ENCODE measurements around the gene FIBCD1.

GRCh38 chr9:130112144-130112524, 58.4 kb downstream of the GPR107 start:
- PRO-cap, 2 experiments, result no peak in any of the 2 experiments

DNA sequence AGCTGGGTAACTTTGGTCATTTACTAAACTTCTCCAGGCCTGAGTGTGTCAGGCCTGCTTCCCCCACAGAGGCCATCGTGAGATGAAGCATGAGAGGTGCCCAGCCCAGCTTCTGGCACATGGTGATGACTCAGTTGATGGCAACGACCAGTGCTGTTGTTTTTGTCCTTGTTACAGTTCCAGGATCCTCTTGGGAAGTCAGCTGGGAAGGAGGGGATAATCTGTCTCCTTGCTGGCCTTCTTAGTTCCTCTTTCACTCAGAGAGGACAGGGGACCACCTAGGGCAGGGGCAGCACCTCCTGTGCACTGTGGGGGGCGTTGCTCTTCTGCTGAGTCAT, 54.1 kb upstream of the NCS1 start:
- PRO-cap, 2 experiments, result no peak in any of the 2 experiments

DNA sequence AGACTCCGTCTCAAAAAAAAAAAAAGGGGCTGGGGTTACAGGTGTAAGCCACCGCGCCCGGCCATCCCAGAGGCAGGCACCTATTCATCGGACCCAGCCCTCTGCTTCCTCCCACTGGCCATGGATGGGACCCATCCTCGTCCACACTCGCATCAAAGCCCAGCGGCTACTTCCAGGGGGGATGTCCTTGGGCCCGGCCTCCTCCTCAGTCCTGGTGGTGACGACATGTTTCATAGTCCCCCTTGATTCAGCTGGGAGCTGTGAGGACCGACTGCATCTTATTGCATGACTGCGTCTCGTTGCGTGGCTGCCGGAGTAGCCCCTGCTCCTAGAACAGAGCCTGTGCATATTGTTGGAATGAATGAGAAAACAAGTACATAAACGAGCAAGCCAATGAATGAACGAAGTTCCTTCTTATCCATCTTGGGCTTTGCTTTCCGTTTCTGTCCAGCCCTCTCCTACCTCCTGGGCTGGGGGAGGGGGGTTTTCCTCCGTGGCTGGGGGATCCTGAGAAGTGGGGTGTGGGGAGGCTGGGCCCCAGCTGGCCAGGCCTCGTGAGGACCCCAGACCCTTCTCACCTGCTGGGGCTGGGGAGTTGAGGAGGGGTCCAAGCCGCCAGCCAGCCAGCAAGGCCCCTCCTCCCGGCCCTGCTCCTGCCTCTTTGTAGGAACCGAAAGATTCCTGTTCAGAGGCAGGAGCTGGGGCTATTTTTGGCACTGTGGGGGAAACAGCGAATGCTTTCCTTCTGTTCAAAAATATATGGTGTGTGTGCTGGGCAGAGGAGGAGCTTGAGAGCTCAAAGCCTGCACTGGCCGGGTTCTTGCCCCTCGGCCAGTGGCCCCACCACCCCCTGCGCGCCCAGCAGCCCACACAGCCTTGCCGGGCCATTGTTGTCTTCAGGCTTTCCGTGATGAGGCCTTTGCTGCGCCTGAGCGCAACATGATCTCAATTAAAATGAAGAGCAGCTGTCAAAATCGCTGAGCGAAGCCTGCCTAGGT, 13.1 kb downstream of the NCS1 start:
- PRO-cap, 2 experiments, result no peak in any of the 2 experiments

DNA sequence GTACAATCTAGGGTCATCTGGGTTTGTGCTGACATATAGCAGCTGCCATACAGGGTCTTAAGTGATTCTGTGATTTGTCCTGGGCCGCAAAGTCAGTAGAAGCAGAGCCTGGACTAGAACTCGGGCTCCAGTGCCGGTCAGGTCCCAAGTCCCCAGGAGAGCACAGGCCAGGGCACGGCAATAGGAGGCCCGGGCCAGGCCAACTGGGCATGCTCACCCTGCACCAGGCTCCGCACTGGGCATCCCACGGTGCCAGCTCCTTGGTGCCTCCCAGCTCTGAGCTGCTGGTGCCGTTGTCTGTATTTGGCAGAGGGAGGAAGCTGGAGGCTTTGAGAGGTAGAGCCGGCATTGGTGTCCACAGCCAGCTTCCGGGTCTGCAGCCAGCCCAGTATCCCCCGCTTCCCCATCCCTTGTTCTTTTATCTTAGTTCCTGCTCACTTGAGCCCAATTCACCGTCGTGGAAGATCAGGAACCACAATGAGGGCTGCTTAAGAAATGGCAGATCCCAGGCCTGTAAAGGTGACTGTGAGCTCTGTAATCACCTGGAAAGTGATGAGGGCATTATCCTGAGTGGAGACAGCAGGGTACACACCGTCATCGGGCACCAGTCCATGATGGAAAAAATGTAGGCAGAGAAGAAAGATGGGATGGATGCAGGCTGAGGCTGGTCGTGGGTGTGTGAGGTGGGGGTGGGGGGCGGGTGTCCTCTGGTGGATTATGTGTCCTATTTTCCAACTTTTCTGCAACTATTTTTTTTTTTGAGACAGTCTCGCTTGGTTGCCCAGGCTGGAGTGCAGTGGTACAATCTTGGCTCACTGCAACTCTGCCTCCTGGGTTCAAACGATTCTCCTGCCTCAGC, 35.6 kb downstream of the NCS1 start:
- PRO-cap, 2 experiments, result no peak in any of the 2 experiments

GRCh38 chr9:130394647-130395407, 49.9 kb upstream of the ASS1 start:
- PRO-cap, 2 experiments, result no peak in any of the 2 experiments

GRCh38 chr9:130426634-130427504, 17.9 kb upstream of the ASS1 start:
- PRO-cap, 2 experiments, result no peak in any of the 2 experiments

- PRO-cap, 2 experiments, result no peak in any of the 2 experiments
Measured at GRCh38 chr9:130476007-130476574, 31.3 kb downstream of the ASS1 start.

- PRO-cap, 2 experiments, result no peak in any of the 2 experiments
Measured at GRCh38 chr9:130499655-130500416, 55.1 kb downstream of the ASS1 start.

- PRO-cap, 2 experiments, result no peak in any of the 2 experiments
Measured at GRCh38 chr9:130578739-130579331, 542 bp upstream of the FUBP3 start.

- PRO-cap, 2 experiments, result no peak in any of the 2 experiments
Measured at GRCh38 chr9:130625600-130626139, 38.7 kb upstream of the PRDM12 start.

- PRO-cap, 2 experiments, result no peak in any of the 2 experiments
Measured at GRCh38 chr9:130755566-130756081, 62.0 kb downstream of the EXOSC2 start.

DNA sequence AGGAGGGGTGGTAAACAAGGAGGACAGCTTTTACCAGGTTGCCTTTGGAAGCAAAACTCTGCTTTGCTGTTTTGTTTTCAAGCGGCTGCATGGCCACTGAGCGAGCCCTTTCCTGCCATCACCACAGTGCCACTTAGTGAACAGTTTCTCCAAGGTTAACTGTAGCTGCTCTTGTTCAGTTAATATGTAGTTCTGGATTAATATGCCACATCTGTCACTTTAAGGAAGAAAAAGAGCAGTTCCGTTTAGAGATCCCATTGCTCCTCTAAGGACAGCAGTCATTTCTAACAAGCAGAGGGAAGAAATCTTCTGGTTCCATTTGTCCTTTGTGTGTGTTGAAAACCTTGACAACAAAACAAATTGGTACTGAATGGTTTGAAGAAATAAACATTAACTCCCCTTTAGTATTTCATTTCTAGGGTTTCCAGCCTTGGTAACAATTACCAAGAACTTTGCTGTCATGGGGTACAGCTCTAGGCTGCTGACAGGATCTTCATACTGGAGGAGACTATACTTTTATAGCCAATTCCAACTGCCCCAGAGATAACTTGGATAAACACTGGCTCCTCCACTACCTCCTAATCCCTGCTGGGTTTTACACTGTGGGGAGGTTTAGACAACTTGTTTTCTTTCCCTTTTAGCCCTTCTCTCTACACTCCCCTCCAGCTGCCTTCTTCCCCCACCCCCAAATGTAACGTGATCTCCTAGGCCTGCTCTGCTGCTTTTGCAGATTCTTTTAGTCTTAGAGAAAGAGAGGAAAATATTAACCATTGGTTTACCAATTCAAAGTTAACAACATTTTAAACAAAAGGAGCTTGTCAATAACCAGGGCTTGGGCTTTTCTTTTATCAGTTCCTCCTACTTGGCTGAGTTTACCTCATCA, 10.2 kb upstream of the ABL1 start:
- PRO-cap, 2 experiments, result no peak in any of the 2 experiments

DNA sequence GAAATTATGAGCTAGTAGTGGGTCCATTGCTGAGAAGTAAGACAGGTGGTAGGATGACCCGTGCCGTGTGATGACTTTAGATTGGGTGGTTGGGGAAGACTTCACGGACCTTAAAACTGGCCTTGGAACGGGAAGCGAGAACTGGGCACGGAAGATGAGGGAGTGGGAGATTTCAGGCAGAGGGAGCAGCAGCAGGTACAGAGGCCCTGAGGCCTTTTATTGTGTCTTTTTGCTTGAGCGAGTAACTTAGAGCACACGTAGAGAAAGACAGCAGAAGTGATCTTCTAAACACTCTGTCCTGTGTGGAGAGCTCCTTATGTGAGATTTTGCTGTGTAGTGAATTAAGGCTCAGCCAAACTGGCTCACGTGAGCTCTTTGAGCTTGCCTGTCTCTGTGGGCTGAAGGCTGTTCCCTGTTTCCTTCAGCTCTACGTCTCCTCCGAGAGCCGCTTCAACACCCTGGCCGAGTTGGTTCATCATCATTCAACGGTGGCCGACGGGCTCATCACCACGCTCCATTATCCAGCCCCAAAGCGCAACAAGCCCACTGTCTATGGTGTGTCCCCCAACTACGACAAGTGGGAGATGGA, 27.4 kb downstream of the ABL1 start:
- PRO-cap, 2 experiments, result no peak in any of the 2 experiments

GRCh38 chr9:130938173-130938320, 1.0 kb downstream of the FIBCD1 start:
- PRO-cap, 2 experiments, result no peak in any of the 2 experiments

DNA sequence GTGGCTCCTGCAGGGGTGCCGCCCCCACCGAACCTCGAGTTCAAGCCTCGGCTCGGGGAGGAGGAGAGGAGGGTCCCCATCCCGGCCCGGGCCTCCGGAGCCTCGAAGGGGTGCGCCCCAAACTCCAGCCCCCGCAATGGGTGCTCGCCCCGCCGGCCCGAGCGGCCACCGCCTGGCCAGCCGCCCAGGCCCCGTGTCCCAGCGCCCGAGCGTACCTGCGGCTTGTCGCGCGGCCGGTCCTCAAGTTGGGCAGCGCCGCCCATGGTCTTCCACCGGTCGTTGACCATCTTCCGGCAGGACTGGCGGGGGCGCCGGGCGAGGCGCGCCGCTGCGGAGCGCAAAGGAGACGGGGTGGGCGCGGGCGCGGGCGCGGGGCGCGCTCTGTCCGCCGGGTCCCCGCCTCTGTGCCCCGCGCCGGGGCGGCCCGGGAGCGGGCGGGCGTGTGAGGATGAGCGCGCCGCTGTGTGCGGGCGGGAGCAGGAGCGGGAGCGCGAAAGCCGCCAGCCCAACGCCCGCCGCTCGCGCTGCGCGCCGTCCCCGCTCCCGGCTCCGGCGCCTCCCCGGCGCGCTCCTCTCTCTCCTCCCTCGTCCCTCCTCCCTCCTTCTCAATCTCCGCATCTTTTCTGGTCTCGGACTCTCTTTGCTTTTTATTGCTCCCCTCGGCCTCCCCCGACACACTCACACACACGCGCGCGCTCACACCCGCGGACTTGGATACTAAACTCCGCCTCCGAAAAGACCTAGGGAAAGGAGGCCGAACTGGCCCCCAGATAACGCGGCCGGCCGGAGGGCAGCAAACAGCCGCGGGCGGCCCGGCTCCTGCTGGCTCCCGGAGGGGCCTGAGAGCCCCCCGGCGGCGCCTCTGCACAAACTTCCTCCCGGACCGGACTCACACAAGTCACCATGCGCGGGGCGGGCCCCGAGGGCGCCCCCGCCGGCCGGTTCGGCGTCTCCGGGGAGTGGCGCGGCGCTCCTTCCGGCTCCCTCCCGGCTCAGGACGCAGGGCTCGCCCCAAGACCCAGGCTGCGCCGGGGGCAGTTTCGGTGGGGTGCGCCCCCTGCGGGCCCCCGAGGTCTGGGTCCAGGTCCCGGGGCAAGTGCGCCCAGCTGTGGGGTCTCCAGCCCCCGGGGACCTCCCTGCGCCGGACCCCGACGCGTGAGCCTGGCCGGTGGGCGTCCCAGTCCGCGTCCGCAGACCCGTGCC, at the start of gene FIBCD1:
FIBCD1 (minus strand) TSS at position 927 of the 1,203 bp plus-strand sequence.
- PRO-cap, 2 experiments, result no peak in any of the 2 experiments

DNA sequence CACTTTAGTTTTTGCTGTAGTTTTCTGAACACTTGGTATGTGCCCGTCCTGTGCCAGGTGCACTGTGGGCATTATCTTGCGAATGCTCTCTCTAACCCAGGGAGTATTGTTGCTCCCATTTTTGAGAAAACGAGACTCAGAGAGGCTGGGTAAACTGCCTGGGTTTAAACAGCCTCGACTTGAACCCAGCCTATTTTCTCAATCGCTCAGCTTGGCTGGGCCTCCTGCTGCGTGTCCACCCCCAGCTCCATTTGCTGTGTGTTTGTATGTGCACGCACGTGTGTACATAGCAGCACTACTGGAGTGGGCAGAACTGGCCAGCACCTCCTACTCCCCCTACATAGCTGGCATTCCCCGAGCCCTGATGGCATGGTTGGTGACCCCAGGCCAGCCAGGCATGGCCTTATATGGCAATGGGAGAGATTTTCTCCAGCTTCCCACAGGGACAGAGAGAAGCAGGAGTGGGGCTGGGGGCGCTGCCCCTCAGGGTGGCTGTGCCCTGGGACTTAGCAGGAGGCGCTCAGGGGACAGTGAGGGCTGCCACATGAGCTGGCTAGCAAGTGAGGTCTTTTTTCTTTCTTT, 4.1 kb downstream of the AIF1L start:
- PRO-cap, 2 experiments, result no peak in any of the 2 experiments

DNA sequence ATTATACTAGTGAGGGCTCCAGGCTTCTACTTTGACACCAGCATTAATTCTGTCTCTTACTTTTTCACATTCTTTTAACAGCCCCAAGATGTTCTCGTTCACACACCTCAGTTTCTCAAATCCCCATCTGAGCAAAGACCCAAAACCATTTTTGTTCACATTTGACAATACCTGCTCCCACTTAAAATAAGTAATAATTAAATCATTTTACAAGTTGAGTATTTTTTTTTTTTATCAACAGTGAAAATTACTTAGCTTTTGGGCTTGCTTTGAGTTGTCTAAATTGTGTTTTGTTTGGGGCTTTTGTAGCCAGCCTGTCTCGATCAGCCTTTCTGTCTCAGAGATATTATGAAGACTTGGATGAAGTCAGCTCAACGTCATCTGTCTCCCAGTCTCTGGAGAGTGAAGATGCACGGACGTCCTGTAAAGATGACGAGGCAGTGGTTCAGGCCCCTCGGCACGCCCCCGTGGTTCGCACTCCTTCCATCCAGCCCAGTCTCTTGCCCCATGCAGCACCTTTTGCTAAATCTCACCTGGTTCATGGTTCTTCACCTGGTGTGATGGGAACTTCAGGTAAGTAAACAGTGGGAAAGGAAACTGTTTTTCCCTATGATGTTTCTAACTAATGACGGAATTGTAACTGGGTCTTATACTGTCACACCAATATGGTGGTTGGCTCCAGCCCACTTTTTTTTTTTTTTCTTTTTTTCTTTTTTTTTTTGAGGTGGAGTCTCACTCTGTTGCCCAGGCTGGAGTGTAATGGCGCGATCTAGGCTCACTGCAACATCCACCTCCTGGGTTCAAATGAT, 48.6 kb downstream of the NUP214 start:
- PRO-cap, 2 experiments, result no peak in any of the 2 experiments

GRCh38 chr9:131204201-131204652, 72.1 kb downstream of the FAM78A start:
- PRO-cap, 2 experiments, result no peak in any of the 2 experiments

- PRO-cap, 2 experiments, result no peak in any of the 2 experiments
Measured at GRCh38 chr9:131218913-131220123, 57.0 kb downstream of the FAM78A start.

- PRO-cap, 2 experiments, result no peak in any of the 2 experiments
Measured at GRCh38 chr9:131262635-131263068, 13.7 kb downstream of the FAM78A start.

Measured in right ventricle myocardium (tissue), 1 donor.